Helper T cell (primary cell): ENCODE measurements around the genes STEAP1, GTPBP10, CLDN12, ANKIB1 and CALCR.

DNA sequence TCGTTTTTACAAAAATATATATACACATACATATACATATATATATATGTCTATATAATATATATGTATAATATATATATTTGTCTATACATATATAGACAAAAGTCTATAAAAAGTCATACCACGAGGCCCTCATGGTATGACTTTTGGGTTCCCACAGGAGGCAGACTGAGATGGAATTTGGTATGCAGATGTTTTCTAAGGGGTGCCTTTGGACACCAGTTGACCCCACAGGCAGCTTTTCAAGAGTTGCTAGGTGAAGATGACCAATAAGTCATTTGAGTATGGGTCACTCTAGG is 23.4 kb upstream of the ADAM22 start:
- PRO-cap, 2 experiments: no peak in any of the 2 experiments

- PRO-cap, 2 experiments: no peak in any of the 2 experiments
Measured at GRCh38 chr7:88229245-88229482, 9.3 kb upstream of the SRI start.

DNA sequence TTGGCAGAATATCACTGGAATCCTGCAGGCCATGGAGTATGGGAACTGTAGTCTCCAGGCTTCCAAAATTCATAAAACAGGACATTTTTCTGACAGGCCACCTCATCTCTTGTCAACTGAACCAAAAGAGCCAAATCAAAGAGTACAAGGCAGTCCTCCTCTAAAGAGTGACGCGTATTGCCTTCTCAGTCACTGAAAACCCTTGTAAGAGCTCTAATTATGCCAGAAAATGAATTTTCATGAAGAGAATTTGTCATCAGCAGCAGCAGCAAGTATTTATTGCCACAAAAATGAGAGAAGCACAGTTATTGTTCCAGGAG is 314.4 kb upstream of the STEAP1 start:
- PRO-cap, 2 experiments: no peak in any of the 2 experiments

DNA sequence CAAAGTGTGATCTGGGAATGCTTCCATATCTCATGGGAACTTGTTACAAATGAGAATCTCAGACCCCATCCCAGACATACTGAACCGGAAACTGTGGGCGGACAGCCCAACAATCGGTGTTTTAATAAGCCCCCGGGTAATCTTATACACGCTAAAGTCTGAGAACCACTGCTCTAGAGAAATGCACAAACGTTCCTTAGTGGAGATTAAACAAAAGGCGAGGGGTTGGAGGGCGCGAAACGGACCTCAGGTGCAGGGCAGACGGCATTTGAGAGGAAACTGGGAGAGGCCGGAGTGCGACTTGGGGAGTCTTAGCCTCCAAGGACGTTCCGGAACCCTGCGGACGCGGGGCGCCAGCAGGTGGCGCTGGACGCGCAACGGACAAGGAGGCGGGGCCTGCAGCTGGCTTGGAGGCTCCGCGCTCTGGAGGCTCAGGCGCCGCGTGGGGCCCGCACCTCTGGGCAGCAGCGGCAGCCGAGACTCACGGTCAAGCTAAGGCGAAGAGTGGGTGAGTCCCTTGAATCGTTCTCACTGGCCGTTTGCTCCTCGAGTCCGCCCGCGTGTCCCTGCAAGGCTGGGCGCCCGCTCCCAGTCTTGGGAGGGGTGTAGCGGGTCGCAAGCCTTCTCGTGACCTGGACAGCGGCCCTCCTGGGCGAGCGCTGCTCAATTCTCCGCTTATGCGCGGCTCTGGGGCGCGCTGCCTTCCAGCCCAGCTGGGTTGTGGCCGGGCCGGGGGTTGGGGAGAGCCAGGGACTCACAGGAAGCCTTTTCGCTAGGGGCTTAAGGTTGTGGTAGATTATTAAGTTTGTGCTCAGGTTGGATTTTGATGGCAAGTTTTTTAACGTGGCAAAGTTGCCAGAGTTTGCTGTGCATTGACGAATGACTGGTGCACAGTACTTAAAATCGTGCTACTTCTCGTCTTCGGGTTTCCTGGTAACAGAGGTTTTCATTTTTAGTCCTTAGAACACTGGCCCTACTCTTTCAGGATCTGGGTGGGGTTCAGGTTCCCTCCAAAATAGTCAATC is at the start of gene STEAP1:
Gene STEAP1, plus strand, starts transcription at position 434 of the 1,025 bp plus-strand sequence.
- PRO-cap, 2 experiments: no peak in any of the 2 experiments

GRCh38 chr7:90229633-90230474 is 15.1 kb upstream of the CFAP69 start:
- PRO-cap, 2 experiments: no peak in any of the 2 experiments

GRCh38 chr7:90346390-90347601 is at the start of gene GTPBP10:
Gene GTPBP10, plus strand, starts transcription at chr7:90346716.
- PRO-cap, 2 experiments: peak in 2 of 2 experiments; most common plus-strand start chr7:90346733 (in 1); most common minus-strand start chr7:90346523 (in 2)

- PRO-cap, 2 experiments: peak in 2 of 2 experiments; most common plus-strand start chr7:90403945 (in 1); most common minus-strand start chr7:90403768 (in 1)
Measured at GRCh38 chr7:90403157-90404289, at the start of gene CLDN12. Gene CLDN12, plus strand, starts transcription at chr7:90403461.

- PRO-cap, 2 experiments: no peak in any of the 2 experiments
Measured at GRCh38 chr7:90613094-90613500, 17.0 kb downstream of the CDK14 start.

DNA sequence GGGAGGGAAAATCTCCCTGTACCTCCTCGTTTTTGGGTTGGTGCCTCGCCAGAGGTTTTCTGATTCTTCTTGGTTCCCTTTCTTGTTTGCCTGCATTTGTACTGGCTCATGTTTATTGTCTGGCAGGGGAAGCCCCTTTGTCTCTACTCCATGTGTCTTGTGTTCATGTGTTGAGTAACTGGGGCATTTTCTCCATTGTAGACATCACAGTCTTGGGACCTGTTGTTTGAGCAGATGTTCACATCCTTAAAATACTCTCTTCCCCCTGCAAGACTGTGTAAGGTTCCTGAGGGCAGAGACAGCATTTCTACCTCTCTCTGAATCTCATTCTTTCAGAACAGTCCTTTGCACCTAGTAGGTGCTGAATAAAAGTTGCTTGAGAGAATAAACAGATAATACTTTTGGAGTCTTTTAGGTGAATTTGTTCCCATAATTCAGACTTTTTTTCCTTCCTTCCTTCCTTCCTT is 25.1 kb downstream of the CDK14 start:
- PRO-cap, 2 experiments: no peak in any of the 2 experiments

- PRO-cap, 2 experiments: no peak in any of the 2 experiments
Measured at GRCh38 chr7:91945343-91945885, 4.8 kb downstream of the AKAP9 start.

DNA sequence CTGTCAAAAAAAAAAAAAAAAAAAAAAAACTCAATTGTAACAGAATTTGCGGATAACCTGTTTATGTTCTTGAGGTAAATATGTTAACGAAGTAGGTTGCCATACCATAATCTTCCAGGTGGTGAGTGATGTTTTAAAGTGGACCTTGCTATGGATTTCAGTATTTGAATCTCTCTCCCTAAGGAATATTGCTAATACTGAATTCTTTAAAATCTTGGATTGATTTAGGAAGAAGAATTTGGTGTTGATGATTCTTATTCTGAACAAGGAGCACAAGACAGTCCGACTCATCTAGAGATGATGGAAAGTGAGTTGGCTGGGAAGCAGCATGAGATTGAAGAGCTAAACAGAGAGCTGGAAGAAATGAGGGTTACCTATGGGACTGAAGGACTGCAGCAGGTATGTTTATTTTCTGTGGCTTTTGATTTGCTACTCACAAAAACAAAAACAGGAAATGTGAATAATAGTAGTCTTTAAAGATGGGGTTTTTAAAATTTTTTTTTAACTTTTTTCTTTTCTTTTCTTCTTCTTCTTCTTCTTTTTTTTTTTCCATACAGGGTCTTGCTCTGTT is 52.1 kb downstream of the AKAP9 start:
- PRO-cap, 2 experiments: no peak in any of the 2 experiments

DNA sequence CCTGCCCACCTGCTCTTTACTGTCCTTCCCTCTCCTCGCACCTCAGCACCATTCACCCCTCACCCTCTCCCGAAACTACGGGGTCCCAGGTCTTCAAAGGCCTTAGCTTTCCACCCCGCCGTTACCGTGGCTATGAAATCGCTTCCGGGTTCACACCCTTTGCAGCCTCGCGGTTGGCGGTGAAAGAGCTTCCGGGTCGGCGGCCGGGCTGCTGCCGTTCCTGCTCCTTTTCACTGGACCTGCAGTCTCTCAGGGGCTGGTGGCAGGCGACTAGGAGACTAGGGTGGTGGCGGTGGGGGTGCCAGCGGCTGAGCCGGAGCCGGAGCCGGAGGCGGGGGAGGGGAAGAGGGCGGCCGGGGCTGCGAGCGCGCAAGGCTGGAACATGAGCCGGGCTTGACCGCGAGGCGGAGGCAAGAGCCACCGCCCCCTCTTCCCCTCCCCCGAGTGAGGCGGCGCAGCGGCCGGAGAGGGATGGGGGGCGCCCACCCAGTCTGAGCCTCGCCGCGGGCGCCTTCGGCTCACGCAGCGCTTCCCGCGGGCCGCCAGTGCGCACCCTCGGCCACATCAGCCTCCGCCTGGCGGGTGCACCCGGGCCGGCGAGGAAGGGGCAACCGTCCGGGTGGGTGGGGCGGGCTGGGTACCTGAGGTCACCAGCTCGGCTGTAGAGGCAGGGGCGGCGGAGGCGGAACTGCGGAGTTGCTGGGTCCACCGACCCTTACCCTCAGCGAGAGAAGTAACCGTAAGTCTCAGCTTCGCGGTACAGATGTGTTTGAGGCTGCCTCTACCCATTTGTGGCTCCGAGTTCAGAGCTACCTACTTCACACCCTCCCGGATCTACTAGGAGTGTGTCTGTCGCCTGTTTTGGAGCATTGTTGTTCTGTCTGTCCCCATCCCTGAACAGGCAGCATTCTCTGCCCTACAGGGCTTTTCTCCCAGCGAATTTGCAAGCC is at the start of gene ANKIB1:
Gene ANKIB1, plus strand, starts transcription at position 194 of the 950 bp plus-strand sequence.
- PRO-cap, 2 experiments: peak in 2 of 2 experiments; most common plus-strand start position 244 of the sequence (in 2); most common minus-strand start position 134 of the sequence (in 2)

DNA sequence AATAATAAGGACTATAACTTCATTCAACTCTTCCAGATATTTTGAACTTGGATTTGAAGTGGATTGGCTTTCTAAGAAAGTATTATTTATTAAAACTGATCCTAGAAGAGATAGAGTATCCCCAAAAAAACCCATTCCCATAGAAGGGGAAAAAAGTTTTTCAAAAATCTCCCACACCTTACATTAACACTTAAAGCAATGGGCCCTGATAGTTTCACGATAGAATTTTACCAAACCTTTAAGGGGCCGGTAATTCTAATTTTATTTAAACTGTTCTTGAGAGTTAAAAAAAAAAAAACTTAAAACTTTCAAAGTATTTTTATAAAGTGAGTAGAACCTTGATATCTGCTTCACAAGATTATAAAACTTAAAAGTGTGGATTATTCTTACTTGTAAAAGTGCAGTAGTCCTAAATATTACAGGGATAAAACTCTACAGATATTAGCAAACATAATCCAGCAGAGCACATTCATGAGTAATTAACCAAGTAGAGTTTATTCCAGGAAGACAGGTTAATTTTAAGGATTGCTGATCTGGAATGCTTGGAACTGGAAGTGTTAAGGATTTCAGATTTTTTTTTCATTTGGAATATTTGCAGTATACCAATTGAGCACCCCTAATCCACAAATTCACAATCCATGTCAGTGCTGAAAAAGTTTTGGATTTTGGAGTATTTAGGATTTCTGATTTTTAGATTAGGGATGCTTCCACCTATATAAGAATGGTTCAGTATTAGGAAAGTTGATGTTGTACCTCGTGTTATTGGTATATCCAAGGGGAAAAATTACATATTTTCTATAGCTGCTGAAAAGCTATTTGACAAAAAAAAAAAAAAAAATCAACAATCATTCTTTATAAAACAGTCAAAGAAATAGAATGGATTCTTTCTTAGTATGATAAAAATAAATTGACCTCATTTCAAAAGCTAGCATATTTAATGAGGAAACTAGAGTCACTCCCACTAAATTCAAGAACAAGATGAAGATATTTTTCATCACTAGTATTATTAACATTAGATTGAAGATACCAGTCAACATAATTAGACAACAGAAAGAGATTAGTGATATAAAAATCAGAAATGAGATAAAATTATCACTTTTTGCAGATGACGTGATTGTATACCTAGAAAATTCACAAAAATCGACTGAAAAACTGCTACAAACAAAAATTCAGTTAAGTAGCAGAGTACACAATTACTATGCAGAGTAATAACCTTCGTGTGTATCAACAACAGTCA is 69.2 kb upstream of the GATAD1 start:
- PRO-cap, 2 experiments: no peak in any of the 2 experiments

DNA sequence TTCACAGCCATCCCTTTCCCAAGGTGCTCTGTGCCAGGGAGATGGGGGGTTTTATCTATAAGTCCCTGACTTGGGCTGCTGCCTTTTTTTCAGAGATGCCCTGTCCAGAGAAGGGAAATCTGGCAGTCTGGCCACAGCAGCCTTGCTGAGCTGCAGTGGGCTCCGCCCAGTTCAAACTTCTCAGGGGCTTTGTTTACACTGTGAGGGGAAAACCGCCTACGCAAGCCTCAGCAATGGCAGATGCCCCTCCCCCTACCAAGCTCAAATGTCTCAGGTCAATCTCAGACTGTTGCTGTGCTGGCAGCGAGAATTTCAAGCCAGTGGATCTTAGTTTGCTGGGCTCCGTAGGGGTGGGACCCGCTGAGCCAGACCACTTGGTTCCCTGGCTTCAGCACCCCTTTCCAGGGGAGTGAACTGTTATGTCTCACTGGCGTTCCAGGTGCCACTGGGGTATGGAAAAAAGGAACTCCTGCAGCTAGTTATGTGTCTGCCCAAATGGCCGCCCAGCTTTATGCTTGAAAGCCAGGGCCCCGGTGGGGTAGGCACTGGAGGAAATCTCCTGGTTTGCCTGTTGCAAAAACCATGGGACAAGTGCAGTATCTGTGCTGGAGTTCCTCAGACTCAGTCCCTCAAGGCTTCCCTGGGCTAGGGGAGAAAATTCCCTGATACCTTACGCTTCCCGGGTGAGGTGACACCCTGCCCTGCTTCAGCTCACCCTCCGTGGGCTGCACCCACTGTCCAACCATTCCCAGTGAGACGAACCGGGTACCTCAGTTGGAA is 90.1 kb upstream of the CDK6 start:
- PRO-cap, 2 experiments: no peak in any of the 2 experiments

DNA sequence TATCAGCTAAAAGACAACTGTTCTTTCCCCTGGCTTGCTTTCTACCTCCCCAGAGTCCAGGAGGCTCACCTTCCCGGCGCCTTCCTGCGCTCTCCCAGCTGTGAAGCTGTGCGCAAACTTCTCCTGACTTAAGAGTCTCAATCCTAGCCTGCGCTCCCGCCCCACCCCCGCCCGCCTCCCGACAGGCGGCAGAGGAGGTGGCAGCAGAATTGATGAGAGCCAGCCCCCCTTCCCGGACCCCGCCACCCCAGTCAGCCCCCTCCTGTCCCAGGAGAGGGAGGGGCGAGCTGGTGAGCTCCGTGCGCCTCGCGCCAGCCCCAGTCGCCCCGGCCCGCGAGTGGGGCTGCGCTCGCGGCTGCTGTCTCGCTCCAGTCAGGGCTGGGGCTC is at the start of gene CALCR:
Gene CALCR, minus strand, starts transcription at position 102 of the 387 bp plus-strand sequence.
- PRO-cap, 2 experiments: no peak in any of the 2 experiments

GRCh38 chr7:93921256-93921550 is 332 bp upstream of the GNG11 start:
- PRO-cap, 2 experiments: no peak in any of the 2 experiments

DNA sequence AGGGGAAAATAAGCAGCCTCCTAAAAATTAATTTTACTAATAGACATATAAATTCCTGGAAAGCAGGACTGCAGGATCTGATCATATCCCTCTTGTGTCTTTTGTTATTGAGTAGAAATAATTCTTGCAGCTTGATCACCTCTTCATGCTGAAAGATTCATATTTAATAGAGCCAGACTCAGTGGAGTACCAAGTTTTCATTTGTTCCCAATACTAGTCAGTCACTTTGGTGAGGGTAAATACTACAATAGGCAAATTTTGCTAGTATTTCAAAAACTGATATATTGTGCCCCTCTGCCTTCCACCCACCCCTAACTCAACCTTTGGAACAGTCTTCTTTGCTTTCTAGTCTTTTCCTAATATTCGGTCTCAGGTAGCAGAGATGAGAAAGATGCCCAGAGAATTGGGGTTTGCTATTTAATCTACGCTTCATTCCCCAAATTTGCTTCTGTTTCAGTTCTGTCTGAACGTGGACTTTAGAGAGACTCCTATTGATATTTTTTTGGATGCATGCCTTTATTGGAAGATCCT is 12.6 kb downstream of the GNG11 start:
- PRO-cap, 2 experiments: no peak in any of the 2 experiments

DNA sequence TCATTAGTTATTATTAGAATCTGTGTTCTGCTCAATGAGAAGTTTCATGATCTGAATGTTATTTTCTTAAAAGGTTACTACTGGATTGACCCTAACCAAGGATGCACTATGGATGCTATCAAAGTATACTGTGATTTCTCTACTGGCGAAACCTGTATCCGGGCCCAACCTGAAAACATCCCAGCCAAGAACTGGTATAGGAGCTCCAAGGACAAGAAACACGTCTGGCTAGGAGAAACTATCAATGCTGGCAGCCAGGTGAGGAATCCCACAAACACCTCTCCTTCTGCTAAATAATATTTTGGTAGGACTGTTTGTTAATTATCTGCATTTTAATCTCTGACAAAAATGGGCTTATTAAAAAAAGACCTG is 33.5 kb downstream of the COL1A2 start:
- PRO-cap, 2 experiments: no peak in any of the 2 experiments

- PRO-cap, 2 experiments: no peak in any of the 2 experiments
Measured at GRCh38 chr7:94620518-94621225, 35.3 kb downstream of the SGCE start.

- PRO-cap, 2 experiments: peak in 2 of 2 experiments; most common plus-strand start chr7:94657934 (in 1); most common minus-strand start chr7:94657863 (in 2)
Measured at GRCh38 chr7:94657473-94658366, 1.8 kb upstream of the SGCE start.